ENCODE data around the genes DDAH1, SH3GLB1 and GBP2.

- PRO-cap = no peak
- RAMPAGE, long total RNA = no peak
These were observed 18.1 kb downstream of the DDAH1 start for GRCh38 chr1:85446650-85447411.

GRCh38 chr1:85465020-85465772 is at the start of gene DDAH1:
TSS of gene DDAH1 (minus strand) at chr1:85465159.
- PRO-cap = no peak
- RAMPAGE, long total RNA = no peak

DNA sequence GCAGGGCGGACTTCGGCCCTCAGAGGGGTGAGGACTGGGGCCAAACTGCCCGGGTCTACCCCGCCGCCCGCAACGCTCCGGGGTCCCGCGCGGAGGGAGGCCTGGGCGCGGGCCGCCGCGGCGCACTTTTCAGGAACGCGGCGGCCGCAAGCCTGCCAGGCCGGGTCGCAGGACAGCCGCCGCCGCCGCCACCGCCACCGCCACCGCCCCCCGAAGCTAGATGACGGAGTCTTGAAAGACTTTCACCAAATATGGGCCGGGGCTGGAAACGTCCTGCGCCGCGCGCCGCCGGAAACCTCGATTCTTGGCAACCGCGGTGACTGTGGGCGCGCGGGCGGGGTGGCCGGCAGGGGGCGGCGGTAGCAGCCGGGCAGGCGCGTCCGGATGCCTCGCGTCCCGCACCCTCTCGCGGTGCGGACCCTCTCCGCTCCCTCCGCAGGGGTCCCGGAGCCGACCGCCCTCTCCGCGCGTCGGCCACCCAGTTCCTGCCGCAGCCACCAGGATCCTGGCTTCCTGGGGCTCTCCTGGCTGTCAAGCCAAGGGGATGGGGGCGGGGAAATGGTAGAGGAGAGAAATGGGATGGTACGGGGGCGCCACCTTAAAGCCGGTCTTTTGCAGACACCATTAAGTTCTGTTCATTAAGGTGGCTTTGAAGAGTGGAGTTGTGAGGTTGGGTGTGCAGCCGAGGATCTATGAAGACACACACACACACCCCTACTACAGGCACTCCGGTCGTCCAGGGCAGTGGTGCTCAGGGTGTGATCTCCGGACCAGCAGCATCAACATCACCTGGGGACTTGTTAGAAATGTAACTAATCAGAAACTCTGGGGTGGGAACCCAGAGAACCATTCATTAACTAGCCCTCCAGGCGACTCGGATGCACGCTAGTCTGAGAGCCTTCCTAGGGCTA is 3.5 kb upstream of the CCN1 start:
- PRO-cap = no peak
- RAMPAGE, long total RNA = no peak

DNA sequence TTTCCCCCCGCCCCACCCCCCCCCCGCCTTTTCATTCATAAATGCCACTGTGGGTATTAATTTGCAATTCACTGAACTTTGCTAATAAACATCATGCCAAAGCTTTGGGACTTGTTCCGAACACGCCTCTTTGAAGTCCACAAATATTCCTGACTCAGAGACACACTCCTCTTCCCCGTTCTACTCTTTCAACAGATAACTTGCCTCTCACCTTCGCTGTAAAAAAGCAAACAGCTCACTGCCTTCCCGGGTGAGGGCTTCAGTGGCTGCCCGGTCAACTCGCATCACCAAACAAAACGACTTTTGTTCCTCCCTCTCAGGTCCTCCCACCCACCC is 611 bp upstream of the CCN1 start:
- PRO-cap = no peak
- RAMPAGE, long total RNA = no peak

DNA sequence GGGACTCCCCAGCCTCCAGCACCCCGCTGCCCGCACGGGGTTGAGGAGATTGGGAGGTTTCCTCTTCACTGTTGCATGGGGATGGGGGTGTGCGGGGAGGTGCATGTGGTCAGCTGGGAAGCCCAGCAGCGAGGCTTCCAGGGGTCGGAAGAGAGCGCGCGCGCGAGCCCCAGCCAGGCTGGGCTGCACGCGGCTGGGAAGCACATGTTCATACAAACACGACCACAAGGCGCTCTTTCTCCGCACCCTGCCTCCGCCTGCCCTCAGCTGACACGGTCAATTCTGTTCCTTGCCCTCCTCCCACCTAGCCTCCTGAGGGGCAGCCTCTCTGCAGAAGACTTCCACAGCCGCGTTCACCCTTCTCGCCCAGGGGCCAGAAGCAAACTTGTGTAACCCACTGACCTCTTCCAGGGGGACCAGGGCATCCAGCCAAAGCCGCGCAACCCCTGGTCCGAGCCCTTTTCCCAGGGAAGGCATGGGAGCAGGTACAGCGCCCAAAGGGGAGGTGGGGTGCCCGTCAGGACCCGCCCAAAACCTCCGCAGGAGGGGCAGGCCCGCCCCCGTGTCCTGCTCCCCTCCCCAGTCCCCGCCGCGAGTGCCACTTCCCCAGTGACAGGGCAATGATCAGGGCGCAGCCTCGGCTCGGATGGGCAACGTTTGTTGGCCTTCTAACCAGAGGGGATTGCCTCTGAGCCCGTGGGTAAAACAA is 1.3 kb downstream of the COL24A1 start:
- PRO-cap = no peak
- RAMPAGE, long total RNA = no peak

GRCh38 chr1:86704343-86705045 is at the start of gene SH3GLB1:
TSS of gene SH3GLB1 (plus strand) at chr1:86704576.
- PRO-cap = no peak
- RAMPAGE, long total RNA = start-site peak on the plus strand at chr1:86704831-86704902, 320 and 454 reads in 2 replicates

DNA sequence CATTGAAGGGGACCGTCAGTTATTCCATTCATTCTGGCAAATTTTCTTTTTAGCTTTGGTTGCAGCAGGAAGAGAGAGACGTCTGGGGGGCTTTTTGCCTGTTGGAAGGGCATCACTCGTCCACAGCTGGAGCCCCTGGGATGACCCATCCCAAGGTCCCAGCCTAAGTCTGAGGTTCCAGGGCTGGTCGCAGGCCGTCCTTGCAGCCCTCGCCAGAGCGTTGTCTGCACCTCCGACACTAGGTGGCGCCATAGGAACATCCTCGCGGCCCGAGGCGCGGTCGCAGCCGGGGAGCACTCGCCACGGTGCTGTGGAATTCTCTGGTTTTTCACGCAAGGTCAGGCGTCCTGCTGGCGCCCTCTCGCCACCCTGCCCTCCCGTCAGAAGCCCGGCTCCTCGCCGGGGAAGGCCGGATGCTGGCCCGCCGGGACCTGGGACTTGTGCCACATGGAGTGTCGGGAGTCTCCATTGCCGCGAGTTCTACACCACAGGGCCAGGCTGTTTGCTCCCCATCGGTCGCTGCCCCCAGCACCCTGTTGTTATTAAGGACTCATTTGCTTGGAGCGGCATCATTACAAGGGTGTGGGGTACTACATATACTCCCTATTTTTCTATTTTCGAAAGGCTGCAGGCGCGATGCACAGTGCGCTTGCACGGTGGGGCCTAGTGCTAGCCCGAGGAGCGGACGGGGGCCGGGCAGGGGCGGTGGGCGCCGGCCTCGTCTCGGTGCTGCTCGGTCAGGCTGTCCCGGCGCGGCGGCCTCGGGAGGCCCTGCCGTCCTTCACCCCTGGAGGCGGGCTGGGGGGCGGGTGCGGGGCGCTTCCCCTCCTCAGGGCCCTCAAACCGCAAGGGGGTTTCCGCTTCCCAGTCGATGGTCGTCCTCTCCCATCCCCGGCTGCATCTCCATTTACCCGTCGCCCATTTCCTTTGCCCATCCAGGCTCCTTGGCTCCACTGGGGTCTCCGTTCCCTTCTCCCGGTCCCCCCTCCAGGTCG is 196.7 kb upstream of the LMO4 start:
- PRO-cap = no peak
- RAMPAGE, long total RNA = no peak

DNA sequence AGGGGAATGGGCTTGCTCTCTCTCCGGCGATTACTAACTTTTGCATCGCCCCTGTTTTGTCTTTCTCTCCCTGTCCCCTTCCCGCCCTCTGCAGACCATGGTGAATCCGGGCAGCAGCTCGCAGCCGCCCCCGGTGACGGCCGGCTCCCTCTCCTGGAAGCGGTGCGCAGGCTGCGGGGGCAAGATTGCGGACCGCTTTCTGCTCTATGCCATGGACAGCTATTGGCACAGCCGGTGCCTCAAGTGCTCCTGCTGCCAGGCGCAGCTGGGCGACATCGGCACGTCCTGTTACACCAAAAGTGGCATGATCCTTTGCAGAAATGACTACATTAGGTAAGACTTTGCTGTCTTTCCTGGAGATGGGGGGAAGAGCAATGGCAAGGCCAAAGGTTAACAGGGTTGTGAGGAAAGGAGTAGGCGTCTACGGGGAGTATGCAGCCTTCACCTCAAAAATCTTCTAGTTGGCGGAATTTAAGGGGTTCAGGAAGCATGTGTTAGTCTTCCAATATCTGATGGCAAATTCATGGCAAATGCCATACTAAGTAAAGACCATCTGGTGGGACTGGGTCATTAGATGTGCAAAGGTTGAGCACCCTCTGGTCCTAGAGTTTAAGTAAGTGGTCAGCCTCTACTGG is 3.4 kb downstream of the LMO4 start:
- PRO-cap = no peak
- RAMPAGE, long total RNA = no peak

- PRO-cap = no peak
- RAMPAGE, long total RNA = no peak
These were observed 7.1 kb downstream of the LMO4 start for GRCh38 chr1:87335777-87336172.

- PRO-cap = no peak
- RAMPAGE, long total RNA = no peak
These were observed 255.9 kb downstream of the LMO4 start for GRCh38 chr1:87584597-87585025.

DNA sequence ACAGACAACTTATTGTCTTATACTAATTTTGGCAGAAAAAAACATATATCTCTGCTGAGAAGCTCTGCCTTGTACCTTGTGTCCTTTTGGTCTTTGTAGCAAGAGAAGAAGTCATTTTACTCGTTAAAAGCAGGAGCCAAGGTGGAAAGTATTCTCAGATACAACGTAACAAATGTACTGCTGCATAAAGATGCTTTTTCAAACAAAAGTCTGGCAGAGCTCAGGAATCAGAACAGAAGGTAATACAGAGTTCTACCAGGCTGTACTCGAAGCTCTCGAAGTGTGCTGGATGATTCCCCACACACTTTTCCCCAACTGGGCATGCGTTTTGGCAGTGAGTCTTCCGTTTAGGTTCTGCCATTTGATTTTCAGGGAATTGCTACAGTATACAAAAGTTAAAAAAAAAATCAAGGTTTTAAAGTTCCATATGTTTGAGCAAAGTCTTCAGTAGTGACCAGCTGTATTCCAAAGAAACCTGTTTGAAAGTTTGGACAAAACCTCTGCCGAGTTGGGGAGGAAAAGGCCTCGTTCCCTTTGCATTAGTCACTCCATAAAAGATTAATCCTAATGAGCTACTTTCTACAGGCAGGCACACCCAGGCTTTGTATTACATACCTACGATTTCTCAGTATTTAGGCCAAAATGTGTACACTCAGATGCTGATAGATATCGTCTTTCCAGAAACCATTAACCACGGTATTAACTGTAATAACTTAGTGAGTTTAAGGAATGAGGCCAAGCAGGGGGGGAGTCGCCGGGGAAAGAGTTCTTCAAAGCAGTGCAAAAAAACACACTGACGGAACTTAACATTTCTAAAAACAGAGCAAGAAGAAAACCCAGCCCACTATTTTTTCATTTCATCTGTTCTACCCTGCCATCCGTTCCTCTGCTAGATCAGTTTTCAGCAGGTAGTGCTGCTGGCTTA is 477.1 kb downstream of the LMO4 start:
- PRO-cap = no peak
- RAMPAGE, long total RNA = no peak

- PRO-cap = no peak
- RAMPAGE, long total RNA = no peak
These were observed 84.8 kb downstream of the PKN2 start for GRCh38 chr1:88768652-88769416.

- PRO-cap = no peak
- RAMPAGE, long total RNA = no peak
These were observed 14.9 kb downstream of the GBP1 start for GRCh38 chr1:89049831-89050726.

- PRO-cap = no peak
- RAMPAGE, long total RNA = no peak
These were observed 1.0 kb downstream of the GBP2 start for GRCh38 chr1:89124812-89125403.

DNA sequence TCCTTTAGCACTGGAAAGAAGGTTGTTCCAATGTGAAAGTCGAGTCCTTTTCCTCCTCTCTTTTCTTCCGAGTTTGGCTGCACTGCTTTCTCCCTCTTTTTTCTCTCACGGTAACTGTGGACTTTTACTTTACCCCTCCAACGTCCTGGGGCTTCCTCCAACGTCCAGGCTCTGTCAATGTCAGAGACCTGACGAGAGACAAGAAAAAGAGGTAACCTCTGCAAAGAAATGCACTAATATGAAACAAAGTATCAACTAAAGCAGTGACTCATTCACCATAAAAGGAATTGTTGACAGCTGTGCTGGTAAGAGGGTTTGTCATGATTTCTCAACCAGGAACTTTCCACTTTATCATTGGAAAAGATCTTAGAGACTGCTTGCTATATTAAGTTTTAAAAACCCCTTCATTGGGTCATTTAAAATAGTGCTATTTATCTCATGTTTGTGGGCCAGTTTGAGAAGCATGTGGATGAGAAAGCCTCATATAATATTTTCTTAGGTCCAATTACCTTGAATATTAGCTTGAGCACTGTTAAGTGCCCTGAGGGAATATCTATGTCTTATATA is at the start of gene GBP2:
GBP2 (minus strand) TSS at position 240 of the 567 bp plus-strand sequence.
- PRO-cap = no peak
- RAMPAGE, long total RNA = no peak

GRCh38 chr1:89200667-89200980 is 1.9 kb upstream of the GBP4 start:
- PRO-cap = no peak
- RAMPAGE, long total RNA = no peak

- PRO-cap = no peak
- RAMPAGE, long total RNA = no peak
These were observed 13.0 kb downstream of the GBP5 start for GRCh38 chr1:89259512-89260165.

DNA sequence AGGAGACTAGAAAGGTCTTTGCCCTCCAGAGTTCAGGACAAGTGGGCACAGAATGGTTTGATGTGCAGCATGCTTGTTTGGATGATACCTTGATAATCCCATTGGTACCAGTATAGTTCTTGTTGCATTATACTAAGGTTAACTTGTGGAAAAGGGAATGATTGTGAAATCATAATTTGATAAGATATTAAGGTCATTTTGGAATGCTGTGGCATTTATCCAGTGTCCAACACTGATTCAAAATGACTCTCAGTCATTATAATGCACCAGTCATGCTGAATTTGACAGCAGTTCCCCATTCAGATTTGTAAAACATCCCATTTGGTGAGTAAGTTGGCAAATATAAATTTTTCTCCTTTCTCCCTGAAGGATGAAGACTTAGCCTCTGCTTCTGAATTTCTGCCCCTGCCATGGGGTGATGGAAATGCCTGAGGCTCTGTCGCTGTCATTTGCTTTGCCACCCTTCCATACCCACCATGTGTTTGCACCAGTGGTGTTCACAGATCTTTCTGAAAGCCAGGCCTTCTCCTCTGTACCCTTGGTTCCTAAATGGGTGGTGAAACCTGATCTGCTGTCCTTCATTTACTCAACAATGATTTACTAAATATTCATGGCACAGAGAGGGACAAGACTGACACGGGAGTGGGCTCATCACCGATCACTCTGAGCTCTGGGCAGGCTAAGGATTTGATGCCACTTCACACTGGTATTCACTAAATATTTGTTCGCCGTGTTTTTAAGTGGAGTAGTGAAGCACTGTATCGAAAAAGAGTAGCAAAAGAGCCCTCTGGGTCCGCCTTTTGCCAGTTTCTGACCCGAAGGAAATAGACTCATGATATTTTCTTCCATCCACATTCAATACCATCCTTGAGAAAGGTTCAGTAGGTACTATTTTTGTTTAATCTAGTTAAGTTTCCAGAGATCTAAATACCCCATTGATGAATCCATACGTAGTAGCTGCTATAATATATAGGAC is 40.8 kb downstream of the LRRC8B start:
- PRO-cap = no peak
- RAMPAGE, long total RNA = no peak

DNA sequence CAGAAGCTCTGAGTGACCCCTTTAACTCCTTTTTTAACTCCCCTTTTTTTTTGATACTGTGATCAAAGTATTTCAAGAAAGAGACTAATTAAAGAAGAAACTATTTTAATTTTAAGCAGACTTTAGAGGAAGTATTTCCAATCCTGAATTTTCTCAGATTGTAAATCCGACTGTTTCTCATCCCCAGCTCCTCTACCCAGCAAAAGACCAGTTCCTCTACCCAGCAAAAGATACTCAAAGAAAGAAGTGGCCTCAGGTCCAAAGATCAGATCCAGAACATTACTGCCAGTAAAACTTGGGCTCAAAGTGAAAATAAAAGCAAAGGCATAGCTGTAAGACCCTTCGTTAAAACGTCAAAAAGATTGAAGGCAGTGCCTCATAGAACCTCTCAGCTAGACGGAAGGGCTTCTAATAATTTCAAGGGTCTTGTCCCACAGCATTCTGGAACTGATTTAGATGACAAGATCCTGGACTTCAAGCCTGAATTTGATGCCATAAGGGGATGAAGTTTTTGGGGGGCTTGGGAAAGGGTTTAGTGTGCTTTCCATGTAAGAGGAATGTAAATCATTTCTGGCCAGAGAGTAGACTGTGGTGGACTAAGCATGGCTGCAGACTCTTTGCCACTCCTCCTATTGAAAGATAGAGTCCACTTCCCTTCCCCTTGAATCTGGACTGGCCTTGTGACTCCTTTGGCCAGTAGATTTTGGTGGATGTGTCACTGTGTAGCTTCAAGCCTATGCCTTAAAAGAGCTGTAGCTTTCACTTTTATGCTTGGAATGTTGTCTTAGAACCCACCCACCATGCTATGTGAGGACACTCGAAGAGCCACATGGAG is 50.1 kb downstream of the LRRC8B start:
- PRO-cap = no peak
- RAMPAGE, long total RNA = no peak

- PRO-cap = no peak
- RAMPAGE, long total RNA = no peak
These were observed 12.2 kb downstream of the LRRC8C start for GRCh38 chr1:89645038-89645684.

Data from spinal cord (tissue), 3 donors.